GM19240 (cell line): ENCODE measurements around a stretch of chr15.

DNA sequence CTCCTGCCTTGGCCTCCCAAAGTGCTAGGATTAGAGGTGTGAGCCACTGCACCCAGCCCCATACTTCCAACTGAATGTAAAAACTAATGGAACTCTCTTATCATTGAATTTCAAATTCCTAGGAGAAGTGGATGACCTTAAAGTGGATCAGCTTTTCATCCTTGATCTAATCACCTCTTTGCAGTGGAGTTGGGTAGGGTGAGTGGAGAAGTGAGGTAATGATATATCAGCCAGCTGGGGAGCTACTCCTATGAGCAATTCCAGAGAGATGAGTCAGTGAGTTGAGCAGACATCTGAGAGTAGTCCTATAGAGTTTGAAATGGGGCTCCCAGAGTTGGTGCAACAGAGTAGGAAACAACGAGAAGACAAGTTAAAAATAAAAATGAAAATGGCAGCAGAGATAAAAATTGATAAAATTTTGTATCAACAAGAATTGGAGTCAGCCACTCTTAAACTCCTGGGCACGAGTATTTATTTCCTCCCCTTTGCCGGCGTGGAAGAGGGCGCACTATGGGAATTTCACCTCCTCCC is 150.8 kb upstream of the DPH6 start:
- RRBS, result no CpG with 5 or more reads among the region's 5 CpGs

- RRBS, result no CpG with 5 or more reads among the region's 1 CpG
Observed at GRCh38 chr15:36914943-36915241, 185.5 kb downstream of the MEIS2 start.

DNA sequence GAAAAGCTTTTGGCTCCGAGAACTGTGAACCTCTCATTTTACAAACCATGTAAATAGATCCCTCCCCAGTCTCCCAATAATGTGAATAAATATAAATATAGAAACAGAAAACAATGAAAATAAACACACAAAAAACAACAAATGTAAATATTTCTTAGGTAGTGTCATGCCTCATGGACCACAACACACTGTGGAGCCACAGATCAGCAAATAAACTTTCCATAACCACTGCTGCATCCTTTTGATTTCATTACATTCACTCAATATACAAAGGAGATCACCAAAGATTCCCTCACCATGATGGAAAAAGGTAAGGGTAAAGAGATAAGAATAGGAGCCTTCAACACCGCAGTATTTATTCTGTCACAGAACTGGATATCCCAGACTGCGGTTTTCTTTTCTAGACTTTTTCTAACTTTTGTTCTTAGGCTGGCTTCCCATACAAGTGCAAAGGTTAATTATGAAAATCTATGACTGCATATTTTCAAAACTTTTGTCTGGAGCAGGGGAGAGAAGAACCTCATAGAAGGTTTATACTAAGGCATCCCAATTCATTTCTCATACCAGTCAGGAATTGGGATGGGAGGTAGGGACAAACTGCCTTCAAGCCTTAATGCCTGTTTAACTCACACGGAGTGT is 8.4 kb downstream of the MEIS2 start:
- RRBS, result no CpG with 5 or more reads among the region's 4 CpGs

- RRBS, result no CpG with 5 or more reads among the region's 1 CpG
Observed at GRCh38 chr15:37558209-37558613, 376.2 kb upstream of the TMCO5A start.

DNA sequence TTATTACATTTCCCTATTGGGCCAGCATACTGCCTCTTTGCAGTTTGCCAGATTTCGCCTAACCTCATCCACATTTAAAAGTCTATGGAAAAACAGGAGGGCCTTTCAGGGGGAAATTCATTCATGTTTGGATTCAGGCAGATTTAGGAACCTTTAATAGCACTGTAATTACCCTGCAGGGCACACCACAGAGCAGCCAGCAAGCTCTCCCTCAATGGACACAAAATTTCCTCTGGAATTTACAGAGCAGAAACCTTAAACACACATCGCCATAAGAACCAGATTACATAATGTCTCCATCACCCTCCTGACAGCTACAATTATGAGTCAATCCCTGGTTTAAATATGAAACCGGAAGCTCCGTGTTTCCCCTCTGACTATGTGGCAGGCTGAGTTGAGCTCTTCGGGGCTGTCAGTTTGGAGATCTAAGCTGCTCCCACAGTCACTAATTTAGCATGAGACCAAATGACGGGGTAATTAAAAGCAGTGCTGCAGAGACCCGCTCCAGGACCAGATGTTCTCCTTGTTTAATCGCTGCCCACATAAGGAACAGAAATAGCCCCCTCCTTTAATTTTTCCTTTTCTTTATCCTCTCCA is 134.6 kb downstream of the TMCO5A start:
- RRBS, result no CpG with 5 or more reads among the region's 8 CpGs

GRCh38 chr15:38401763-38402152 is 52.2 kb upstream of the FAM98B start:
- RRBS, result no CpG with 5 or more reads among the region's 5 CpGs

DNA sequence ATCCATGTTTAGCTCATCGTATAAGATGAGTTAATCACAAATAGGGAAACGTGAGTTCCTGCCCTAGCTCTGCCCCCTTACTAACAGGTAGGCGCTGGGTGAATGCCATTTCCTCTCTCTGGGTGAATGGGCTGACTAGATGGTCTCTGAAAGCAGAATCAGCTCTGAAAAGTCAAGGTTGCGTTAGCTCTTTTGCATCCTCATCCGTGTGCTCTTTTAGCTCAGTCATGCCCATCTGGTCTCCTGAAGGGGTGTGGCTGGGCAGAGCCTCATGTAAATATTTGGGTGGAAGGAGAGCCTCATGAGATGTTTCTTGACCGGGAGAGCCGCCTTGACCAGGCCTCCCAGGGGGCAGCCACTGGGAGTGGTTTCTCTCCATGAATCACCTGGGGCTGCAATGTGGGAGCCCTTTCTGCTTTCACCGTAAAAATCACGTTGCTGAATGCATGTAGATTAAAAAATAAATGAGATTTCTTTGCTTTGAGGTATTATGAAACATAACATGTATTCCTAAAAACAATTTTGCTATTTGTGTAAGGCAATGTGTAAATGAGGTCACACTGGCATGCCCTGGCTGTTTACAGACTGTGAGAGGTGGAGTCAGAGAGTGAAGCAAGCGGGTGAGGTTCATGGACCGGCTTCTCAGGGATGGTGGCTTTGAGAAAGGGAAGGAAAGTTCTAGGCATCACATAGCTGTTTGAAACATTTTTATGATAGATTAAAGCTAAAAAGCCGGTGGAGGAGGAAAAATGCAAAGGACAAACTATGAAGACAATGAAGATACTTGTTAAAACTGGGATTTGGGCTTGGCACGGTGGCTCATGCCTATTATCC is 108.5 kb upstream of the RASGRP1 start:
- RRBS, result 33% methylated on average over 1 of the region's 13 CpGs

- RRBS, result no CpG with 5 or more reads among the region's 7 CpGs
Observed at GRCh38 chr15:39171920-39172633, 408.8 kb upstream of the THBS1 start.

DNA sequence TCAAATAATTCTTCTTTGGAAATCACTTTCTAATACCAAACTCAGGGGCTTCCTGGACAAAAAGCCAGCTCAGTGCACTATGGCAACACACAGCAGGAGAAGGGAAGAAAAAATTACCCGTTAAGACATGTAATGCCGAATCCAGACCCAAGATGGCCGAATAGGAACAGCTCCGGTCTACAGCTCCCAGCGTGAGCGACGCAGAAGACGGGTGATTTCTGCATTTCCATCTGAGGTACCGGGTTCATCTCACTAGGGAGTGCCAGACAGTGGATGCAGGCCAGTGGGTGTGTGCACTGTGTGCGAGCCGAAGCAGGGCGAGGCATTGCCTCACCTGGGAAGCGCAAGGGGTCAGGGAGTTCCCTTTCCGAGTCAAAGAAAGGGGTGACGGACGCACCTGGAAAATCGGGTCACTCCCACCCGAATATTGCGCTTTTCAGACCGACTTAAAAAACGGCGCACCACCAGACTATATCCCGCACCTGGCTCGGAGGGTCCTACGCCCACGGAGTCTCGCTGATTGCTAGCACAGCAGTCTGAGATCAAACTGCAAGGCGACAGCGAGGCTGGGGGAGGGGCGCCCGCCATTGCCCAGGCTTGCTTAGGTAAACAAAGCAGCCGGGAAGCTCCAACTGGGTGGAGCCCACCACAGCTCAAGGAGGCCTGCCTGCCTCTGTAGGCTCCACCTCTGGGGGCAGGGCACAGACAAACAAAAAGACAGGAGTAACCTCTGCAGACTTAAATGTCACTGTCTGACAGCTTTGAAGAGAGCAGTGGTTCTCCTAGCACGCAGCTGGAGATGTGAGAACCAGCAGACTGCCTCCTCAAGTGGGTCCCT is 160.2 kb upstream of the THBS1 start:
- RRBS, result no CpG with 5 or more reads among the region's 33 CpGs

GRCh38 chr15:39454172-39454689 is 126.6 kb upstream of the THBS1 start:
- RRBS, result no CpG with 5 or more reads among the region's 3 CpGs

- RRBS, result no CpG with 5 or more reads among the region's 9 CpGs
Observed at GRCh38 chr15:39466574-39467035, 114.3 kb upstream of the THBS1 start.

DNA sequence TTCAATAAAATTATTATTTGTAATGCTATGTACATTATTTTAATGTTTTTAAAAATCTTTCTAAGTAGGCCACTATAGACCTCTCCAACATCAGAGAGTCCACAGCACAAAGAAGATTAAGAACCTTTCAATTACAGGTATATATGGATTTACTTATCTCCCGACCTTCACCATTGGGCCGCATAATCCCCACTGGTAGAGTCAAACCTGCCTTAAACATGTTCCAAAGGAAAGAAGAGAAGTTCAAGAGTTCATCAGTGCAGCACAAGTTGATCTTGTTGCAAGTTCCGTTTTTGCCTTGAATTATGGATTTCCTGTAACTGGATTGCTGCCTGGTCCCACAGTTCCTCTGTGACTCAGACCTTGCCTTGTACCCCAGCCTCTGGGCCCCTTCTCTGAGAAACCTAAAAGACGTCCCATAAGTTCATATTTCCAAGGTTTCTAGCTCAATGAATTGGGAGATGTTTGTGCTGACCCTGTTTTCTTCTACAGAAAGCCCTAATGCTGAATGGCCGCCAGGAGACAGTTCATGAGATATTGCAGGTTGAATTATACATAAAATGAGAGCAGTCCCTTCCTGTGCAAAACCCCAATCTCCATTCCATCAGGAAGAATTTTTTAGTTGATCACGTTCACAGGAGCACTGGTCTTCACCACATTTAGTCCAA is 112.5 kb upstream of the THBS1 start:
- RRBS, result no CpG with 5 or more reads among the region's 6 CpGs

DNA sequence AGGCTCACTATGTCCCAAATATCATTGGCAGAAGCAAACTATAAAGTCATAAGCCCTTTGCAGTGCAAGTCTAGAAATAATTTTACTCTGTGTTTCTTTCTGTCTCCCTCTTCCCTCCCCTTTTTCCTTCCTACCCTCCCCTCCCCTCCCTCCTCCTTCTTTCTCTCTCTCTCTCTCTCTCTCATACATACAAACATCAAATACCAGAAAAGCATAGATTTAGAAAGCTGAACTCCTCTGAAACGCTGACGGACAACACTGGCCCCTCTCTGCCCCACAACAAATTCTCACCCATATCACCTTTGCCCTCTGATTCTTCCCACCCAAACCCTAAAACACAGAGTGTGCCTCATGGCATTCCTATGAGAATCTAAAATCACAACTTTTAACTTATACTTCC is 18.5 kb downstream of the THBS1 start:
- RRBS, result no CpG with 5 or more reads among the region's 2 CpGs

DNA sequence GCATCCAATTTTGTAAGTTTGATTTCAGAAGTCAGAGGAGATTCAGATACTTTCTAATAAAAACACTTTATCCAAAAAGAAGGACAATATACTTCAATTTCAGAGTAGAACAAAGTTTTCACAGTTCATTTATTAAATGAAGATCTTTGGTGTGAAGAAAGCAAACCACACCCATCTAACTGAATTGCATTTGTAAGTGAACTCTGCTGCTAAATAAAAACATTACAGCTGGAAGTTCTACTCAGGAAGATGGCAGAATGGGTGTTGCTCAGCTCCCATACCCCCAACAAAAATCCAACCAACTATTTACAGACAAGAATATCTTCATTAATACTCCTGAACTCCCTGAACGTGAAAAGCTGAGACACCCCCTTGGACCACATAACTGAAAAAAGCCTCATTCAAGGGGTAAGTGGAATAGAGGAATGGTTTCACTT is 27.6 kb downstream of the THBS1 start:
- RRBS, result no CpG with 5 or more reads among the region's 1 CpG

GRCh38 chr15:39920507-39921447 is 711 bp upstream of the GPR176 start:
- RRBS, result 3% methylated on average over 22 of the region's 71 CpGs

DNA sequence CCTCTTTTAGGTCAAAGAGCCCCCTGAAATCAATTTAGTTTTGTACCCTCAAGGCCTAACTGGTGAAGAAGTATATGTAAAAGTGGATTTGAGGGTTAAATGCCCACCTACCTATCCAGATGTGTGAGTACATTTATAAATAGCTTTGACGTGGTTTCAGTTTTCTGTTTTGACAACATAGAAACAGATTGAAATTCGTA is 5.5 kb downstream of the EIF2AK4 start:
- RRBS, result no CpG with 5 or more reads among the region's 2 CpGs

DNA sequence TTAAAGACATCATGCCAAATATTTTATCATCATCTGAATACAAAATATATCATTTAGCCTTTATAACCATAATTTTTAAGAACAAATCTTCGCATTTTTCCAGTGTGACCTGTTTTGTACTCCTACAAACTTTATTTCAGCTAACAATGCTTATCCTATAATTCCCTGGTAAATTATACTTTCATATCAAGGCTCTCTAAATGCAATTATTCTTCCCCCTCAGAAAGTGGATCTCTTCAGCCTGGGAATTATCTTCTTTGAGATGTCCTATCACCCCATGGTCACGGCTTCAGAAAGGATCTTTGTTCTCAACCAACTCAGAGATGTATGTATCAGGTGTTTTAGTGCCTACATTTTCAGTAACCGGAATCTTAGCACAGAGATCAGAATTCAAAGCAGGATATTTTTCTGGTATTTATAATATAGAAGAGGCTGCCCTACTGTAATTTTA is 42.2 kb downstream of the SRP14 start:
- RRBS, result no CpG with 5 or more reads among the region's 3 CpGs

DNA sequence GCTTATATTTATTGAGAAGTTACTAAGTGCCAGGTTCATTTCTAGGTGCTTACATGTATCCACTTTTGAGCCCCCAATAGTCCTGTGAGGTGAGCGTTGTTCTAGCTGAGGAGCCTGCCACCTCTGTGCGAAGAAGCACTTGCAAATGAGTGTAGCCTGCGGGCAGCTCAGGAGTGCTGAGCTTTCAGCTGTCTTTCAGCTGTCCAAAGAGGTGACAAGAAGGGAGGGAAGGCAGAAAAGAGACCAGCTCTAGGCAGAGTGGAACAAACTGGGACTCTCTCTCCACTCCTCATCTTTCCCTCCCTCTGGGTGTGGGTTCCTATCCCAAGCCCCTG is 6.6 kb upstream of the SRP14 start:
- RRBS, result no CpG with 5 or more reads among the region's 3 CpGs

- RRBS, result no CpG with 5 or more reads among the region's 9 CpGs
Observed at GRCh38 chr15:40052395-40053026, 13.5 kb upstream of the SRP14 start.

- RRBS, result no CpG with 5 or more reads among the region's 3 CpGs
Observed at GRCh38 chr15:40054784-40055167, 15.8 kb upstream of the SRP14 start.